ENCODE measurements around a stretch of chr7.

- PRO-cap: no peak
These were observed 17.0 kb downstream of the WDR86 start for GRCh38 chr7:151392866-151393246.

GRCh38 chr7:151408273-151409515 lies 1.1 kb downstream of the WDR86 start:
- PRO-cap: no peak

GRCh38 chr7:151441387-151441942 lies 1.5 kb upstream of the CRYGN start:
- PRO-cap: no peak

DNA sequence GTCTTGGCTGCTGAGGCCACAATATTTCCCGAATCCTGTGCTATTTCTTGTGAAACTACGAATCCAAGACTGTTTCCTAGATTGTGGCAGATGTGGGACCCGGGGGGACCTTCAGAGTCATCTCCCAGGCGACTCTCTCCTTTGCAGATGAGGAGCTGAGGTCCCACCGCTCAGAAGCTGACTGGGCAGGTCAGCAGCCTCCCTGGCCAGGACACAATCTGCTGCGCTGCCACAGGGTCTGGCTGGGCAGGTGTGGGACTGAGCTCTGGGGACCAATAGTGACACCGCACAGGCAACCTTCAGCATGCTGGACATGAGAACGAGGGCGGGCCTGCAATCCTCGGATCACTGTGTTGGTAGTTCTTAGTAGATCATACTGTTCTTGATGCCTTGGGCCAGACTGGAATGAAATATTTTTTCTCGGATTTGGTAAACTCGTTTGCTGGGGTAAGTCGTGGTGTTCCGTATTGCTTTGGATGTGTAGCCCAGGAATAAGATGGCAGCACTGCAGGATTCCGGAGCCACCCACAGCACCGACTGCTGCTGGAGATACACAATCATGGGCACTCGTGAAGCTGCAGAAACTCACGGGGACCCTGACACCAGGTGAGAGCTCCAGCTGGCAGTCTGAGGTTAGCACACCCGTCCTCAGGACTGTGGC lies 20.6 kb upstream of the CRYGN start:
- PRO-cap: no peak

DNA sequence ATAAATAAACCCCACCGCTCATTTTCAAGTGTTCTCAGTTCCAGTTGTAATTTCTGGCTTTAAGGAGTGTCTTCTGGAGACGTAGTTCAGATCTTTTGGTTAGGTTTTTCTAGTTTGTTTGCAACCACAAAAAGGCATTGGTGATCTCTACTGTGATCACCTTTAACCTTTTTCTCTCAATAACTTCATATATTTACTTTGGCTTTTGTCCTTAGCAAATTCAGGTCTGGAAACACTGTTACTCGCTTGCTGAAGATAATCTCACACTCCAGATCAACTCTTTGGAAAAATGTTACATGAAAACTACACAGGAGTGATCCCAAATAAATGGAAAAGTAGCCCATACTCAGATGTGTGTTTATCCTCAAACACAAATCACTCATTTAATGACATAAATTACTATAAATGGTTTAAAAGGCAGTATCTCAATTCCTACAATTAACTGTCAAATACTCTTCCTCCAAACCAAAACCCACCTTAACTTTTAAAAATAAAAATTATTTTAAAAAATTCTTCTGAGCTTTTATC lies 24.7 kb downstream of the RHEB start:
- PRO-cap: no peak

DNA sequence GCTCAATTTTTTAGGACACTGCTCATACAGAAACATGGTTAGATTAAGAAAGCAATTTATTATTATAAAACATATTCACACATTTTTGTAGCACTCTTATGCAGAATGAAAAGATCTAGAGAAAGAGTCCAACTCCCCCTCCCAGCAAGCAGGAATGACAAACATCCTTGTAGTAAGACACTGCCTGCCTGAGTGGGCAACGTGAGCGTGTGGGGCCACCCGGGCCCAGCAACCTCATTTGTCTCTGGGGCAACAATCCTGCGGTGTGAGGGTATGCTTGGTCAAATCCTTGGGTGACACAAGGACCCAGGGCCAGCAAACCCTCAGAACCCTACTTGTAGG lies 10.8 kb downstream of the RHEB start:
- PRO-cap: no peak

GRCh38 chr7:151520731-151521100 lies 1.0 kb upstream of the RHEB start:
- PRO-cap: no peak

DNA sequence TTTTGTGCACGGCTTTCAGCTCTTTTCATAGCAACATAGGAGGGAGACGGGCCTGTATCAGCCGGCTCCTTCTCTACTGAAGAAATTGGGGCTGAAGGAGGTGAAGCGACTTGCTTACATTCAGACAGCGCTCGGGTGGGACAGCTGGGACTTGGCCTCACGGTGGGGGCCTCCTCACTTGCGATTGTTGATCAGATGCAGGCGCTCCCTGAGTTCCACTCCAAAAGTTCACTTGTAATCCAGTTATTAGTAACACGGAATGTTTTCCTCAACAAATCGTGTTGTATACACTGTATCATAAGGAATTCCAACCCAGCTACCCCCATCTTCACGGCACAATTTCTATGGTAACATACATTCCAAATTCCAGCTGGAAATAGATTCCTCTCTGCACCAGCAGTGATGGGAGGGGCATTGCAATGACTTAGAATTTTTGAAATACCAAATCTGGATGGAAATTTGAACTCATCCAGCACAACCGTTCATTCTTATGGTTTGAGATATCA lies 38.8 kb upstream of the RHEB start:
- PRO-cap: no peak

DNA sequence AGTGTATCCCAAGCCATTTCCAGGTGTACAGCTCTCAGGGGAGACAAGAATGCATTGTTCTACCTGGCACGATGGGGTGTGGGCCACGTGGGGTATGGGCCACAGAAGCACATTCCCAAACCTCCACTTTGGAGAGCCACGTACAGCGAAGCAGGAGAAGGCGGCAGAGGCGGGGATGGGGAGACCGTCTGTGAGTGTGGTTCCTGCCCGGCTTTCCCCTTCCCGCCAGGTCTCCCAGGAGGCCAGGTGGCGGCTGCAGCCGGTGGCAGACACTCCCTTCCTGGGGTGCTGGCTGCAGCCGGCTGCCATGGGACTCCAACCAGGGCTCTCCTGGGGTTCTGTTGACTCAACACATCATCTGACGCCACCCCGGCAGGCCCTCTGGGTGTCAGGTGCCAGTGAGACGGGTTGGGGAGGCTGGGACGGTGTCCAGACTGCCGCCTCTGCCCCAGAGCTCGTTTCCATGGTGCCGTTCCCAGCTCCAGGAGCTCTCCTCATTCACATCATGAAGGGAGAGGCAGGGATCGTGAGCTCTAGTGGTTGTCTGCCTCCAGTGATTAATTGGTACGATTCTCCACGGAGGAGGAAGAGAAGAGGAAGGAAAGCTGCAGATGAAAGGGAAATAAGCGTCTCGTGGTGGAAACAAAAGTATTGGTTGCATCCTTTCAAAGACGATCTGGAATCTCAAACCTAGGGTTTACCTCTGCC lies 169.9 kb upstream of the RHEB start:
- PRO-cap: no peak

DNA sequence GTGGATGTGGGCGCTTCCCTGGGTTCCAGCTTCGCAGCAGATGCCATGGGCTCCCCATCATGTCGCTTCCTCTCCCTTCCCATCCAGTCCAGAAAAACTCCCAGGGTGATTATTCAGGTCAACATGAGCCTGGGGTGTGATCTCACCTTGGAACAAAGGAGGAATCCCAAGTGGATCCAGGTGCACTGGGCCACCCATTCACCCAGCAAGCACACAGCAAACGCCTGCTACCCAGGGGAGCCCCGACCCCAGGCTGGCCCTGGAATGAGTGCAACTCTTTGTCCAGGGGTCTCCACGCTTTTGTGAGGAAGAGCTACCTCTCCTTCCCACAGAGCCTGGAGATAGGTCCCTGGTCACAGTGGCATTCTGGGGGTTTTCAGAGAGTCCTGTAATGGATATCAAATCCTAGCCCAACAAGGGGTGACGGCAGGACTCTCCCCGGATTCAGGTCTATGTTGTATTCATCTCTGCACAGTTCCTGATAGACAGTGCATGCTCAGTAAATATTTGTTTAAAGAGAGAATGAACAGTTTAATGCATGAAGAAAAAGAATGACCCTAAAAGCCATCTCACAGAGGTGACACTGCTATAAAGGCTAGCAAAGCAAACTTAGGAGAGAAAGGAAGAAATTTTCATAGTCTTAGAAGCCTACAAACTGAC lies 48.9 kb downstream of the PRKAG2 start:
- PRO-cap: no peak

- PRO-cap: no peak
These were observed 22.7 kb downstream of the PRKAG2 start for GRCh38 chr7:151853930-151854804.

DNA sequence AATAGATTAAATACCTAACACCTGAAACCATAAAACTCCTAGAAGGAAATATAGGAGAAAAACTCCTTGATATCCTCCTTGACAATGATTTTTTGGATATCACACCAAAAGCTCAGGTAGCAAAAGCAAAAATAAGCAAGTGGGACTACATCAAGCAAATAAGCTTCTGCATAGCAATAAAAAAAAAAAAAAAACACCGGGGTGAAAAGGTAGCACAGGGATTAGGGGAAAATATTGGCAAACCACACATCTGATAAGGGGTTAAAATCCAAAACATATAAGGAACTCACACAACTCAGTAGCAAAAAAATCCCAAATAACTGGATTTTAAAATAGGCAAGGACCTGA lies 188.1 kb downstream of the GALNT11 start:
- PRO-cap: no peak

DNA sequence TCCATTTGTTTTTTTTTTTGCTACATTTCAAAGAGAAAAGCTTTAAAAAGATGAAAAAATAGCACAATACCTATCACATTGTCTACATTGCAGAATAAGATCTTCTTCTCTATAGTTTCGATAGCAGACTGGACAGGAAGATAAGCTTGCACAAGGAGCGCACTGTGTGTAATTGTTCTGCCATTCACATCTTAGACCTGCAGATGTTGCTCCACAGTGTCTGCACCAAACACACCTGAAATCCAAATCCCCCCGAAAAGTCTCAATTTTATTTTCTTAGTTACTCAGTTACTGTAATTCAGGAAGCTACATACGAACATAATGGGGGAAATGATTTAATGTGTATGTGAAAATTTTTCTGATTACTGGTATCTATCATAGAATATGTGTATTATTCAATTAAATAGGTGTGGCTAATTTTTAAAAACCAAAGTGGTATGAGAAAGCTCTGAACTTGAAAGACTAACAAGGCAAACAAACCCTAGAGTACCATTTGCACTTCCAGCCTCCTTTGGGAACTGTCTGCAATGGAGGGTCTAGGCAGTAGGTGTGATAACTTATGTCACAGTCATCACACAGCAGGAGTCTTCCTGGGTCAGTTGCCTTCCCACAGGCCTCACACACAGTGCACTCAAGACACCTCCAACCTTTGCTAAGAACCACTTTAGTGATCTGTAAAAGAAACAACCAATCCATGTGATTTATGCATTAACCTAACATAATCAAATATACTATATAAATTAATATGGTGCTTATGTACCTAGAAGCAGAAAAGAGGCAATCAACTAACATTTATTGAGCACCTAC lies 198.7 kb downstream of the GALNT11 start:
- PRO-cap: no peak

- PRO-cap: no peak
These were observed 38.5 kb downstream of the KMT2C start for GRCh38 chr7:152397225-152397691.

DNA sequence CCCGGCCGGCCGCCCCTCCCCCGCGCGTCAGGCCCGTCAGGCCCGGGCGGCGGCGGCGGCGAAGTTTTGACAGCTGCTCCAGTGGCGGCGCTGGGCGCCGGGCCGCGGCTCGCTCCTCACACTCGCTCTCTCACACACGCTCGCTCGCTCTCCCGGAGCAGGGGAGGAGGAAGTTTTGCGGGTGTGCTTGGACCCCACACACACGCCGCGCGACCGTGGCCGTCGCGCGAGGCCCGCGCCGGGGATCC lies 361 bp upstream of the KMT2C start:
- PRO-cap: bidirectional peak, plus-strand start at position 30 of the sequence, minus-strand start outside the sequence

DNA sequence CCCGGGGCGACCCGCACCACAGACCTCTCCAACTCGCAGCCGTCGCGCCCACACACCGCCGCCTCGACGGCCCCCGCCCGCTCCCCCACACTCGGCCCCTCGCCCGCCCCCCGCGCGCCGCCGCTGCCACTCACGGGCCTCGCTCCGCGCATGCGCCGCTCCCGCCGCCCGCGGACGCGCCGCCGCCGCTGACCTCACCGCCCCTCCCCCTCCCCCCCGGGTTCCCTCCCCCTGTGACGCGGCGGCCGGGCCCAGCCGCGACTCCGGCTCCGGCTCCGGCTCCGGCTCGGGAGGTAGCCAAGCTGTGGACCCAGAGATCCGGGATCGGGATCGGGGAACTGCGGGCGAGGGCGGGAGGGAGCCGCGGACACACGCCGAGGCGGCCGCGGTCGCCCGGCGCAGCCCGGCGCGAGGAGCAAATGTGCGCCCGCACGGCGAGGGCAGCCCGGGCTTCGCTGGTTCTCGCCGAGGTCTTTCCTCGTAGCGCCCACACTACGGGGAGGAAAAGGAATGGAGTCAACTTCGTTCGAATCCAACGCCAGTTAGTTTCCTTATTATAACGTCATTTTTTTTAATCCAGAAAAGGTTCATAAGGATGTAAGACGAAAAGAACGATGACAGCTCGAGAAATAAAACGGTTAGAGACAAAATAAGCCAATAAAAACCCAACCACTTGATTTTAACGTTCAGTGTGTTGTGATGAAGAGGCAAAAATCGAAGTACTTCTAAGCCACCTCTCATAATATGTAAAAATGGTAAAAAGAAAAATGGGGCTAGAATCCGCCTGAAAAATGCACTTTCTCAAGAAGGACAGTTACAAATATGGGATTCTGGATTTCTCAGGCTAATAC lies 910 bp upstream of the KMT2C start:
- PRO-cap: bidirectional peak, plus-strand start at position 370 of the sequence, minus-strand start at position 65 of the sequence

DNA sequence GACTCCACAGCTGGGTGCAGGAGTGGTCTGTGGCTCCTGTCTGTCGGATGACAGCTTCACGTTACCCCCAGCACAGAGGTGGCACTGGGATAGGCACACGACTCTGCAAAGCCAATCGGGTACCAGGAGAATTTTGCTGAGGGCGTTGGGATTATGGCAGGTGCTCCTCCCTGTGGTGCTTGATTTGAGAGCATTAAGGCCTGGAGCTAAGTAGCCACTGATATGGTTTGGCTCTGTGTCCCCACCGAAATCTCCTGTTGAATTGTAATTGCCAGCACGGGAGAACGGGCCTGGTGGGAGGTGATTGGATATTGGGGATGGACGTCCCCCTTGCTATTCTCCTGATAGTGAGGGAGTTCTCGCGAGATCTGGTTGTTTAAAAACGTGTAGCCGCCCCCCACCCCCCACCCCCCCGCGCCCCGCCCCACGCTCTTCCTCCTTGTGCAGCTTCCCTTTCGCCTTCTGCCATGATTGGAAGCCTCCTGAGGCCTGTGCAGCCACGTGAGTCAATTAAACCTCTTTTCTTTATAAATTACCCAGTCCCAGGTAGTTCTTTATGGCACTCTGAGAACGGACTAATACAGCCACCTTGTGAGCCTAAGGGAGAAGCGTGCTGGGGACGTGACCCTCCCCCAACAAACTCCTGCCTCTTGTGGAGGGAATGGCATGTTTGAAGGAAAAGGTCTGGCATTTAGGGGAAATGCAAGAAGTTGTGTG lies 117.9 kb upstream of the KMT2C start:
- PRO-cap: no peak

- PRO-cap: no peak
These were observed 35.3 kb downstream of the XRCC2 start for GRCh38 chr7:152640329-152641437.

GRCh38 chr7:154853497-154854126 lies 149.3 kb downstream of the PAXIP1 start:
- PRO-cap: no peak

- PRO-cap: no peak
These were observed 45.7 kb upstream of the INSIG1 start for GRCh38 chr7:155251633-155252758.

Measured in right cardiac atrium (tissue), 1 donor.